Mammary epithelial cell (primary cell): Measurements from ENCODE around the genes LSM12, ATXN7L3, ITGA2B and GPATCH8.

DNA sequence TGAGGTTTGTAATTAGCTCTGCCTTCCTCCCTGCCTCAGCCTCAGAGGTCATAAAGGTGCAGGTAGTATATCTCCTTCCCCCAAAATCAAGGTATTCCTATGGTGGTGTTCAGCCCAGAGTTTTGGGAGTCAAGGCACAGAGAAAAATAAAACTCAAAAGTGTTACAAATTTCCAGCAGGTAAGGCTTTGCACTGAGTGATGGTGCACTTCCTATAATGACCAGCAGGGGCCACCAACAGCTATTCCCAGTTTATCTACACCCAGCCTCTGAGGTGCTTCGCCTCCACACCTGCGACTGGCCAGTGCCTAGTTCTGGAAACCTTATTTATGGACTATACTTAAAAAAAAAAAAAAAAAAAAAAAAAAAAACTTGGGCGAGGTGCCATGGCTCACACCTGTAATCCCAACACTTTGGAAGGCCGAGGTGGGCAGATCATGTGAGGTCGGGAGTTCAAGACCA is 2.8 kb upstream of the MPP2 start:
- CAGE, long polyA plus RNA: no peak
- RRBS: no CpG with 5 or more reads among the region's 5 CpGs

DNA sequence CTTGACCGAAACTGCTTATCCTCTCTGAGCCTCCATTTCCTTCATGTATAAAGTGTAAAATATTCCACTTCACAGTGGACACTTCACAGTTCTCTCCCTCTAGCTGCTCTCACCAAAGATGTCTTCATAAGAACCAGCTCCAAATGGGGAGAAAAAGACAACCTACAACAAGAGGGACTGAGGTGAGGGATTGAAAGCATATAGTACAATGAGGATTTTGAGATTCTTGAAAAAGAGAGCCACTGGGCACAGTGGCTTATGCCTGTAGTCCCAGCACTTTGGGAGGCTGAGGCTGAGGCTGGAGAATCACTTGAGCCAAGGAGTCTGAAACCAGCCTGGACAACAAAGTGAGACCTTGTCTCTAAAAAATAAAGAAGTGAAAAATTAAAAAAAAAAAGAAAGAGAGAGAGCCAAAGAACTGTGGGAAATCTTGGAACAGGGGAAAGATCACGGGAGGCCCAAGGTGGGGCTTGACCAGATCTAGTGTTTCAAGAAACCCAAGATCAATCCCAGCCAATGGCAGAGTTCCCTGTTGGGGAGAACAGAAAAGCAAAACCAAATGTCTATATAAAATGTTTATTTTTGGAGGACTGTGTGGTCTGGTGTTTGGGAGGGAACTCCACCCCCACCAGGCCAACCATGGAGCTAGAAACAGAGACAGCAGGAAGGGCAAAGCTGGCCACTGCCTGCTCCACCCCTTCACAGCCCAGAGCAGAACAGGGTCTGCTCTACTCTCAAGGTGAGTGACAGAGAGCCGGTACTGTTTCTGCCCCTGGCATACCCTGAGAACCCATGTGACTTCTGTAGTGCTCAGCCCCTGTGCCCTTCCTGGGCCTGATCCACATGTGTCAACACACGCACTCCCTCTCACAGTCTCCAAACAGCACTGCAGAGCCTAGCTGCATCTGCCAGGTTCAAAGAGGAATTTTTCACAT is 3.9 kb downstream of the TMEM101 start:
- CAGE, long polyA plus RNA: no peak
- RRBS: no CpG with 5 or more reads among the region's 4 CpGs

GRCh38 chr17:44065514-44065907 is 960 bp downstream of the LSM12 start:
- CAGE, long polyA plus RNA: no peak
- RRBS: no CpG with 5 or more reads among the region's 5 CpGs

GRCh38 chr17:44065908-44067056 is at the start of gene LSM12:
LSM12 (minus strand) TSS chr17:44066671.
- CAGE, long polyA plus RNA: no peak
- RRBS: 1% methylated on average over 26 of the region's 74 CpGs

DNA sequence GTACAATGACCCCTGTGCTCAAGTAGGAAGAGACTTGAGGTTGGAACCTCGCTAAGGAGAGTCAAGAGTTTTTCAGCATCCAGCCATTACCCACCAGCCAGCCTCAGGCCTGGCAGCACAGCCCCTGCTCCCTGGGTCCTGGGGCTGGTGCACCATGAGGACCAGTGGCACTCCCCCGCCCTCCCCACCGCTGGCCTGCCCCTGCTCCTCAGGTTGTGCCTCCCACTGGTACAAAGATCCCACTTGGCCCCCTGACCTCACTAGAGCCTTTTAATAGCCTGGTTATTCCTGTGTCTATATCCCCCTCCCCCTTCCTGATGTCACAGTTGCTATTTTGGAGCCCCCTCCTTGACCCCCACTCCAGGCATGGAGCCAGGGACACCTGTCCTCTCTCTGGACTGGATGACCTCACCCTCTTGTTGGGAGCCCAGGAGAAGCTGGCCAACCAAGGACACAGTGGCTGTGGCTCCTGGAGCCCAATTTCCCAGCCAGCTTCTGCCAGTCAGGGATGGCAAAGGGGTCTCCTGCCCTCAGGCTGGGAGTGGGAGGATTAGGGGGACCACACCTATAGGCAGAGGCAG is 11.2 kb downstream of the HDAC5 start:
- CAGE, long polyA plus RNA: no peak
- RRBS: no CpG with 5 or more reads among the region's 3 CpGs

- CAGE, long polyA plus RNA: no peak
These were observed 1.2 kb downstream of the HDAC5 start for GRCh38 chr17:44122212-44122733.

DNA sequence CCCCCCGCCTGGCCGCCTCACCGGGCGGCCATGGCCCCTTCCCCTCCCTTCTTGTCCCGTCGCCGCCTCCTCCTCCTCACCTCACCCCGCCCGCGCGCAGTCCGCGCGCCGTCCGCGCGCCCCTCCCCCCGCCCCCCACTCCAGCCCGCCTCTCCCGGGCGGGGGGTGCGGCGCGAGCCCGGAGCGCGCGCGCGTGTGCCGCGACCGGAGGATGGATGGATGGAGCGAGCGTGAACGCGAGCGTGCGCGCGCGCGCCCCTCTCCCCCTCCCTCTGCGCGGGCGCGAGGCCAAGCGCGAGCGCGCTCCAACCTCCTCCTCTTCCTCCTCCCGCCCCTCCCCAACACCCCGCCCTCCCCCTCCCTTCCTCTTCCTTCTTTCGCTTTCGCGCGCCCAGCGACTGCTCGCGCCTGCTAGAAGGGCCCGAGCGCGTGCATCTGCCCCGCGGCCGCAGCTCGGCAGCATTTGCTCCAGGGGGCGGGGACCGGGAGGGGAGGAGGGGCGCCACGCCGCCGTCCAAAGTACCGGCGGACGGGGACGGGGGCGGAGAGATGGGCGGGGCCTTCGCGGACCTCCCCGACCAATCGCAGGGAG is at the start of gene ATXN7L3:
ATXN7L3 (minus strand) TSS at position 236 of the 592 bp plus-strand sequence.
- CAGE, long polyA plus RNA: no peak
- RRBS: 1% methylated on average over 16 of the region's 84 CpGs

- CAGE, long polyA plus RNA: no peak
- RRBS: 2% methylated on average over 17 of the region's 65 CpGs
These were observed 849 bp upstream of the ATXN7L3 start for GRCh38 chr17:44200241-44201225.

- CAGE, long polyA plus RNA: no peak
- RRBS: no CpG with 5 or more reads among the region's 14 CpGs
These were observed 3.9 kb upstream of the ATXN7L3 start for GRCh38 chr17:44203188-44204326.

DNA sequence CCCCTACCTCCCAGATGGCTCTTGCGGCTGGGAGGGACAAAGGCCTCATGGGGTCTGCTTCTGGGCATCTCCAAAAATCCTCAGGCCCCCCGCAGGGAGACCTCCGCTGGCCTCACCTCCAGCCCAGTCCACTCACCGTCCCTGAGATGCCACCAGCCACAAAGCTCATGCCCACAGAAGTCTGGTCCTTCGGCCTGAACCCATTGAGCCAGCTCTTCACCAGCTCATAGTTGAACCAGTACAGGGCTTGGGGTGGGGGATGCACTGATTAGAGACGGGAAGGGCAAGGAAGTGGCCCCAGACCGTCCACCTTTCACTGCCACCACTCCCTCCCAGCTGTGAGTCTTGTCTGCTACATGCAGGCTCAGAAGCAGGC is 4.1 kb downstream of the SLC25A39 start:
- CAGE, long polyA plus RNA: no peak
- RRBS: no CpG with 5 or more reads among the region's 7 CpGs

DNA sequence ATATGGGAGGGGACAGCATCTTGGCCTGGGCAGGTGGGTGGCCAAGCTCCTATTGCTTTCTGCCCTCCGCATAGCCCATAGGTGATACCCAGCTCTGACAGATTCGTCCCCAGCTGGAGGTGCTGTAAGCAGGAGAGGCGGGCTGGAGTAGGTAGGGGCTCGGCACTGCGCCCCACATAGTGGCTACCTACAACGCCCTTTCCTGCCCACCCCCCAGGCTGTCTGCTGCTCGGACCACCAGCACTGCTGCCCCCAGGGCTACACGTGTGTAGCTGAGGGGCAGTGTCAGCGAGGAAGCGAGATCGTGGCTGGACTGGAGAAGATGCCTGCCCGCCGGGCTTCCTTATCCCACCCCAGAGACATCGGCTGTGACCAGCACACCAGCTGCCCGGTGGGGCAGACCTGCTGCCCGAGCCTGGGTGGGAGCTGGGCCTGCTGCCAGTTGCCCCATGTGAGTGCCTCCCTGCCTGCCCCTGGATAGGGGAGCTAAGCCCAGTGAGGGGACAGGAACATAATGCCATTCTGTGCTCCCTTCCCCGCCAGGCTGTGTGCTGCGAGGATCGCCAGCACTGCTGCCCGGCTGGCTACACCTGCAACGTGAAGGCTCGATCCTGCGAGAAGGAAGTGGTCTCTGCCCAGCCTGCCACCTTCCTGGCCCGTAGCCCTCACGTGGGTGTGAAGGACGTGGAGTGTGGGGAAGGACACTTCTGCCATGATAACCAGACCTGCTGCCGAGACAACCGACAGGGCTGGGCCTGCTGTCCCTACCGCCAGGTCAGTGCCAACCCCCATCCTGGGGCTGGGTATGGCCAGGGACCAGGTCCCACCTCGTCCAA is 6.9 kb downstream of the GRN start:
- CAGE, long polyA plus RNA: no peak
- RRBS: 95% methylated on average over 3 of the region's 30 CpGs

DNA sequence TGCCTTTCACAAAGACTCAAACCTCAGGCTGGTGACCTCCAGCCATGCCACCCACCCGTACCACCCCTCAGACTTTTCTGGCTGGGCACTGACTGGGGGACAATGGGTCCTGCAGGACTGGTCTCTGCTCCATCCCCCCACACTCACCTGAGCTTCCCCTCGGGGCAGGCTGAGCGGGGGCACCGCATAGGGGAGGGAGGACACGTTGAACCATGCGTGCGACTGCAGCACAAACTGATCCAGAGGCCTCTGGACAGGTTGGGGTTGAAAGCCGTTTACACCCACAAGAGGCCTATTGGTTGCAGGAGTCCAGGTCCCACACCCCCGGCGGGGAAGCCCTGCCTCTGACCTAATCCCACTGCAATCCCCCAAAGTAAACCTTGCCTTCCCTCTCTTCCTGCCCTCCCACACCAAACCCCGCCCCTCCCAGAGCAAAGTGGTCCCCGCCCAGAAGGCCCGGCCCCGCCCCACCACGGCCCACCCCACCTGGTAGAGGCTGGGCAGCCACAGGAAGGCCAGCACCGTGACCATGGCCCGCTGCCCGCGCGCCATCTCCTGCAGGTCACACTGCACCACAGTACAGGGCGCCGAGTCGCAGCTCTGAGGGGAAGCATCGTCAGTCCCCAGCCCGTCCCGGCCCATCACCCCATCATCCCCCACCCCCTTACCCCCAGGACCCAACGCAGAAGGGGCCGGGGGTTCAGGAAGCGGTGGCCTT is 11.0 kb upstream of the FAM171A2 start:
- CAGE, long polyA plus RNA: no peak
- RRBS: 24% methylated on average over 3 of the region's 29 CpGs

- CAGE, long polyA plus RNA: no peak
- RRBS: no CpG with 5 or more reads among the region's 7 CpGs
These were observed at the start of gene ITGA2B for GRCh38 chr17:44389257-44390075. ITGA2B (minus strand) TSS chr17:44389649.

DNA sequence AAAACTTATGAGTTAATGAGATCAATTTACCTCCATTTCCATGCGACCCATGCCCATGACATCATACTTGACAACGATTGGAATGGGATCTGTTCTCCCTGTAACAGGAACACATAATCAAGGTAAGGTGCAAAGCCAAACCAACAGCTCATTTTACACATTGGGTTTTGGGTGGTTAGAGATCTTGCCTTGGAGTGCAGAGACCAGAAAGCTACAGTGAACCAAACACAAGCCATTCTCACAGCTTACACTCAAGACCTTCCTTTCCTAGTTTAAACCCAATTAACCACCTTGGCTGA is 46.9 kb upstream of the ITGA2B start:
- CAGE, long polyA plus RNA: no peak
- RRBS: no CpG with 5 or more reads among the region's 2 CpGs

GRCh38 chr17:44438634-44439009 is 49.2 kb upstream of the ITGA2B start:
- CAGE, long polyA plus RNA: no peak
- RRBS: no CpG with 5 or more reads among the region's 1 CpG

GRCh38 chr17:44502903-44504136 is at the start of gene GPATCH8:
GPATCH8 (minus strand) TSS chr17:44503406.
- CAGE, long polyA plus RNA: no peak
- RRBS: 1% methylated on average over 28 of the region's 90 CpGs

DNA sequence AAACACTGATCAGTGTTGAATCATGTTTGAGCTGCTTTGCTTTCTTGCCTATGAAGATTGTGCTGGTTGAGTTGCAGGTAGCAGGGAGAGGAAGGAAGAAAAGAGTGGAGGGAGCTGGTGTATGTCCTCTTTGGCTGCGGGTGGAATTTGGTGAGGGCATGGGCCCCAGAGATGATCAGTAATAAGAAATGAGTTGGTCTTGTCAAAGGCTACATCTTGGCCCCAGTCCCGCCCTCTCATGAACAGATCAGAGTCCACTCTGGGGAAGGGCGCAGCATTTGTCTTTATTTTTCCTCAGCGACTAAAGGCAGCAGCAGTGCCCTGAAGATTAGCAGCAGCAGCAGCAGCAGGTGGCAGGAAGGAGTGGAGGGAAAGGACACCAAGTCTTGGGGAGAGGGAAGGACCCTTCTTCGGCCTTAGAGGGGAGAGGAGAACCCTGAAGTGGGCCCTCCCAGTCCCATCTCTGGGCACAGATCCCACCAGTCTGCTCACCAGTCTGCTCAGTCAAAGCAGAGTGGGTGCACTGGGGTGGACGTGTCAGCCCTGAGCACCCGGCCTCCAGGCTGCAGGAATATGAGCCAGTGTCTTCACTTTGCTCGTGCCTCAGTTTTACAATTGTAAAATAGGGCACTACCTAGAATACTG is 6.0 kb downstream of the CCDC103 start:
- CAGE, long polyA plus RNA: no peak
- RRBS: no CpG with 5 or more reads among the region's 8 CpGs

GRCh38 chr17:45110368-45111092 is 21.8 kb downstream of the PLCD3 start:
- CAGE, long polyA plus RNA: no peak
- RRBS: no CpG with 5 or more reads among the region's 13 CpGs

DNA sequence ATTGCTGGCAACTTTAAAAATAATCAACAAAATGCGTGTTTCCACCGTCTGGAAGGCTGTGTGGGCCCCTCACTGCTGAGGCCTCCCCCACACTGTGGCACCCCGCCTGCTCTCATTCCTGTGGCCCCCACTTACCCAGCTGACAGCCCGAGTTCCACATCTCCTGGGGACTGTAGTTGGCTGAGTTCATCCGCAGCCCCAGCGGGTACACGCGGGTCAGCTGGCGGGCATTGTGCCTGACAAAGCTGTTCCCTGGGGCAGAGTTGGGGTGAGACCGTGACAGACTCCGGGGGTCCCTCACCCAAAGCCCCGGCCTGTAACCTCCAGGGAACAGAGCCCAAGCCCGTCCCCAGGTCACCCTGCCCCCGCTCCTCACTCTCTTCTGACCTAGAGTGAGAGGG is 18.2 kb downstream of the PLCD3 start:
- CAGE, long polyA plus RNA: no peak
- RRBS: no CpG with 5 or more reads among the region's 14 CpGs

- CAGE, long polyA plus RNA: no peak
- RRBS: no CpG with 5 or more reads among the region's 1 CpG
These were observed 3.6 kb upstream of the HEXIM2 start for GRCh38 chr17:45158137-45158396.